Sigmoid colon (tissue), 4 donors: ENCODE measurements around a stretch of chr5.

GRCh38 chr5:149961898-149962266 is 1.3 kb downstream of the SLC26A2 start:
- PRO-cap = no peak
- RAMPAGE, long total RNA, 4 experiments = no peak in any of the 4 experiments

- PRO-cap = no peak
- RAMPAGE, long total RNA, 4 experiments = start-site peak on the plus strand in 1 of 4 experiments, at chr5:150027873-150028079 at its widest, 13 reads per replicate
Measured at GRCh38 chr5:150027615-150028227, 27.2 kb downstream of the HMGXB3 start.

- PRO-cap = no peak
- RAMPAGE, long total RNA, 4 experiments = no peak in any of the 4 experiments
Measured at GRCh38 chr5:150055047-150055996, 31.0 kb downstream of the CSF1R start.

- PRO-cap = unidirectional peak, plus-strand start at chr5:150148773
- RAMPAGE, long total RNA, 4 experiments = no peak in any of the 4 experiments
Measured at GRCh38 chr5:150148422-150149110, 7.1 kb downstream of the PDGFRB start.

DNA sequence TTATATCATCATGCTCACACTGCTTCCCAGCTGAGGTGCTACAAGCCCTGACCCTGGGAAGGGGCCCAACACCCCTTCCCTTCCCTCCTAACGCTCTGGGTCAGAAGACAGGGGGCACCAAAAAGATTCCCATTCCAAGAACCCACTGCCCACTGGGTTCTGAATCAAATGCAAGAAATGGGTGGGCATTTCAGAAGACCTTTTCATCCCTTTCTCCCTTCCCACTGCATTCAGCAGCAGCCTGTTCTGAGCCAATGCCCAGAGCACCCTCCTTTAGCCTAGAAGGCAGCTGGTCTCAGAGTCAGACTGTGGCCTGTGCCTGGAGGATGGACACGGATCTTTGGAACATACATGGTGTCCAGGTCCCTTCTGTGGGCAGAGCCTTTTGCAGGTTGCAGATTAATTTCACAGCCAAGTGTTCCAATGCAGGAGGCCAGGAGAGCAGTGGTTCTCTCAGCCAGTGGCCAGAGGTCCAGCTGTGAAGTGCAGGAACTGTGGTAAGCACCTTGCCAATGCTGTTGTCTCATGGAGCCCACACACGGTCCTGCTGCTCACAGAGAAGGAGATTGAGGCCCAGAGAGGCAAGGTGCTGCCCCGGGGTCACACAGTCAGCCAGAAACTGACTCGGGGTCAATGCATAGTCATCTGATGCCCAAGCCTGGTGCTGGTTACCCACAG is 3.1 kb downstream of the PDGFRB start:
- PRO-cap = no peak
- RAMPAGE, long total RNA, 4 experiments = no peak in any of the 4 experiments

DNA sequence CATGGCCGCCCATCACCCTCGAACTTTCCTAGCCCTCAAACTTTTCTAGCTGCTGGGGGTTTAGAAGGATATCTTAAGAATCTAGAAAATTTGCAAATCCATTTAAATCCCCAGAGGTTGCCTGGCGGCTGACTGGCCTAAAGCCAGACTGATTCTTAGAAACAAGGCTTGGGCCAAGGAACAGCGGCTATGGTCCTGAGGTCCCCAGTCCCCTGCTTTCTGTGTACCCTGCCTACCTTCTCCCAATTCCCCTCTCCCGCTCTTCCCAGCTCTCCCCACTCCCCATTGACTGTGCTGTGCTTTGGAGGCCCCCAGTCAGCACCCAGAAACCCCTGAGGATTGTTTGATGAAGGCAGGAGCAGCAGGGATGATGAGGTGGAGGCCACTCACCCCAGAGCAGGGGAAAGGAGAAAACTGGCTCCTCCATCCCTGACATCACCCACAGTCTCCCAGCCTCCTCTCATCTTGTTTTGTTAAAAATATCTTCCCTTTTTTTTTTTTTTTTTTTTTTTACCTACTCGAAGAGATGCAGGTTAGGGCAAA is 765 bp downstream of the PDGFRB start:
- PRO-cap = no peak
- RAMPAGE, long total RNA, 4 experiments = no peak in any of the 4 experiments

GRCh38 chr5:150180548-150181384 is 9.1 kb upstream of the SLC6A7 start:
- PRO-cap = no peak
- RAMPAGE, long total RNA, 4 experiments = no peak in any of the 4 experiments

DNA sequence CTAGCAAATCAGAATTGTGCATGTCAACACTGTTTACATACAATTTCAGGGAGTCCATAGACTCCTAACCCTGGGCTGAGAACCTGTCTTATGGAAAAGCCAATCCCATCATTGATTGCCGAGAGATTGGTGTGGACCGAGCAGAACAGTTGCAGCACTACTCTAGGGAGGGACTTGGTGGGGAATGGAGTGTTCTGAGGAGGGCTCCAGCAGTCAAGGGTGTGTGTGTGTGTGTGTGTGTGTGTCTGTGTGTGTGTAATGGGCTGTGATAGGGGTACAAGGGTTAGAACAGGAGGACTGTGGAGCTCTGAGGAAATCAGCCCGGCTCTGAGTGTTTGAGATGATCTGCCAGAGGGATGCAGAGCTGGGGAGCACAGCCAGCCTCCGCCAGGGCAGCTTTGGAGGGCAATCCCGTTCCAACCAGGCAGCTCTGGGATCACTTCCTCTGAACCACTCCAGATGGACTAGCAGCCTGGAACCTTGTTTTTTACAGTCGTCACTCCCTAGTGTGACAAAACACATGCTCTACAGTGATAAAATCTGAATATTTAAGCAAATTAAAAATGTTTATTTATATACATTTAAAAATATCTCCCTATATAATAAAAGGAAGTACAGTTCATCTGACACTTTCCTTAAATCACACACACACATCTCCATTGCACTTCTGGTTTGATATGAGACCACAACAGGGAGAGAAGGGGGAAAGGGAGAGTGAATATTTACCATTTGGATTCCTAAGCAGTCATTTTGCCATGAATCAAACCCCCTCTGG is 2.9 kb upstream of the SLC6A7 start:
- PRO-cap = no peak
- RAMPAGE, long total RNA, 4 experiments = no peak in any of the 4 experiments

GRCh38 chr5:150339979-150340592 is 17.4 kb upstream of the TCOF1 start:
- PRO-cap = no peak
- RAMPAGE, long total RNA, 4 experiments = no peak in any of the 4 experiments

DNA sequence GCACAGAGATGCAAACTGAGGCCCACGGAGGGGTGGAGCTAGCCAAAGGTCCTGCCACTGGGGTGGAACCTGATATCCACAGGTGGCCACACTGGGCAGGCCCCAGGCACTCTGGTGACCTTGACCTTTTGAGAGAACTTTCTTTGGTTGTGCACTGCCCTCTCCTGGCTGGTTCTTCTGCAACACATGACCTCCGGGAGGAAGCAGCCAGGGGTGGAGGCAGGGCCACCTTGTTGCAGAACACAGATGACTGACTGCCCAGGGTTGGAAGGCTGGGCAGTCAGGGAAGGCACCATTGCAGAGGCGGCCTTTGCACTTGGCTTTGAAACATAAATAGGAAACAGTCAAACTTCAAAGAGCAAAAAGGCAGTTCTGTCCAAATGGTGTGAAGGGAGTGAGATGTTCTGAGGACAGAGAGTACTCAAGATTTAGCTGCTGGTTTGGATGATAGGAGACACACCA is 6.9 kb upstream of the TCOF1 start:
- PRO-cap = no peak
- RAMPAGE, long total RNA, 4 experiments = no peak in any of the 4 experiments

DNA sequence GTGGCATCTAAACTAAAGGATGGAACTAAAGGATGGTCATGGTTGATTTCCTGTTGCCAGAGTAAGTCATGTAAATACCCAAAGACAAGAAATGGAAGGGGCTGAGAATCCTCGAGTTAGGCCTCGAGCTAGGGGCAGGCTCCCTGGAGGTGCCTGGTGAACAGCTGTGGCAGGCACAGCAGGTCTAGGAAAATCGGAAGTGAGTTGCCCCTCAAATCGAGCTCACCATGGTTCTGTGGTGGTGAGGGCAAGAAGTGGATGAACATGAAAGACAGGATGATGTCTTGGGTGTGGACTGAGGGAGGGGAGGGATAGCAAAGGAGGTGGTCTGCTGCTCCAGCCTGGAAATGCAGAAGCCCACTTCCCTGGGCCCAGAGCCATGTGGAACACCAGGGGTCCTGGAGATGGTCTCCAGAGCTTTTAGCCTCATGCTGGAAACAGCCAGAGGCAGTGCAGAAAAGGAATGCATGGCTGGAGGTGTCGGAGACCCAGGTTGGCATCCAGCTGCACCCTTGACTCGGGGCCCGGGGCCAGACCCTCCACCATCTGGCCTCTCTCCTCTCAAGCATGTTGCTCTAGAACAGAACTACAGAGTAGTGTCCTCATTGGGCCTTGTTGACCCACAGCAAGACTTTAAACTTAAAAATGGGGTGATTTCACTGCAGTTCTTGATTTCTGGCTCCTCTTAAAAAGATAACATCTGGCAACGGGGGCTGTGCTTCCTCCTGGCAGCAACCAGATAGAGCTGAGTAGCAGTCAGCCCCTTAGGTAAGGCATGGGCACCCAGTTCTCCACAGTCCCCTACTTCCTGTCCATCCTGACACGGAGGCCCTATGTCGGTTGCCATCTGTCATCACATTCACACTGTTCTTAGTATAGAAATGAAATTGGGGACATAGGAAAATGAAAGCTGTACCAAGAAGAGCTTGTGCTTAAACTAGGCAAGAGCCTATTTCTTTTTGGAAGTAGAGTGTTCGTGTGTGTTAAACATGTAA is 11.9 kb downstream of the CD74 start:
- PRO-cap = no peak
- RAMPAGE, long total RNA, 4 experiments = no peak in any of the 4 experiments

GRCh38 chr5:150414194-150414909 is 1.6 kb upstream of the CD74 start:
- PRO-cap = no peak
- RAMPAGE, long total RNA, 4 experiments = no peak in any of the 4 experiments

DNA sequence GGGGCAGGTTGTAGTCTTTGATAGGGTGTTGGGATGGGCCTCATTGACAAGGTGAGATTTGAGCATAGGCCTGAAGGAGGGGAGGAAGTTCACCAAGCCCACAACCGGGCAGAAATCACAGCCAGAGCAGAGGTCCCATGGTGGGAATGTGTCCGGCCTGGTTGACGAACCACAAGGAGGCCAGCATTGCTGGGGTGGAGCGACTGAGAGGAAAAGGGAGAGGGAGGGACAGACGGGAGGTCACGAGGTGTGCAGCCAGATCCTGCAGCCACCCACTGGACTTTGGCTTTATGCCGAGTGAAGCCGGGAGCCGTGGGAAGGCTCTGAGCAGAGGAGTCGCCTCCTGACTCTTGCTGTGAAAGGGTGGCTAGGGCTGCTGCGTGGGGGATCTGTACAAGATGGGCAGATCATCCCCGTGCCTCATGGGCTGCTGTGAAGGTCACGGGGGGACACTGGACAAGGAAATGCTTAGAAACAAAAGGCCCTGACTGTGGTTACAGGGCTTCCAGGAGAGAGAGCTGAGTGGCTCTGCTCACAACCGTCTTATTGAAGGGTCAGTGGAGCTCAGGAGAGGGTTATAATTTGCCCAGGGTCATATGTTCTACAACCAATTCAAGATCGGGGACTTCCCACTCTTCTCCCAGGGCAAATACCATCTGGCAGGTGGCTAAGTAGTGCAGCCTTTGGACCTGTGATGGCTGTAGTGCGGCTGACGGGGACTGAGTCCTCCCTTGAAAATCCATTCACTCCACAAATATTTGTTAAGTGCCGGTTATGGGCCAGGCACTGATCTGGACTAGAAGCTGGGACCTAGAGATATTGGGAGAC is 15.6 kb upstream of the CD74 start:
- PRO-cap = no peak
- RAMPAGE, long total RNA, 4 experiments = no peak in any of the 4 experiments

DNA sequence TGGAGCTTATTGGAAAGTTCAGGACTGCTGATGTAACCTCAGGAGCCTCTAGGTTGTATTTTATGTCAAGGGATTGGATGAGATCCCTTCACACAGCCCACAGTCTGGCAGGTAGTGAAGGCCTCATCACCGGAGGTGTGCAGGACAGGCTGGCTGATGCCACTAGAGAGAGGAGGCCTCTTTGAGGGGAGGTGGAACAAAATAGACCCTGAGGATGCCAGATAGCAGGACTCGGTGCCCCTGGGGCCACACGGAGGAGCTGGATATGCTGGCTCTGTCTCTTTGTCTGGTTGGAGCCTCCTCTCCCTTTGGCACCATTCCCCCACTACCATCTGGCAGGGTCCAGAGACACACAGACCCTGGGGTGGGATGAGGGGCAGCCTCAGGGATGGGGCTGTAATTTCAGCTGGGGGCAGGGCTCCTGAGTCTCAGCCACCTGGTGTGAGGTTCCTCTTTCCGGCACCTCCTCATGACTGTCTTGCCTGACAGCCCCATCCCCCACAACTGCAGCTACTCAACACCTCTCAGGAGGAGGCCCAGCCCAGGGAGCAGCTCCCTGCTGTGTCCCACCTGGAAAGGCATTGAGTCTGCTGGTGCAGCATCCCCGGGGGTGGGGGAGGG is 11.5 kb upstream of the RPS14 start:
- PRO-cap = no peak
- RAMPAGE, long total RNA, 4 experiments = no peak in any of the 4 experiments

DNA sequence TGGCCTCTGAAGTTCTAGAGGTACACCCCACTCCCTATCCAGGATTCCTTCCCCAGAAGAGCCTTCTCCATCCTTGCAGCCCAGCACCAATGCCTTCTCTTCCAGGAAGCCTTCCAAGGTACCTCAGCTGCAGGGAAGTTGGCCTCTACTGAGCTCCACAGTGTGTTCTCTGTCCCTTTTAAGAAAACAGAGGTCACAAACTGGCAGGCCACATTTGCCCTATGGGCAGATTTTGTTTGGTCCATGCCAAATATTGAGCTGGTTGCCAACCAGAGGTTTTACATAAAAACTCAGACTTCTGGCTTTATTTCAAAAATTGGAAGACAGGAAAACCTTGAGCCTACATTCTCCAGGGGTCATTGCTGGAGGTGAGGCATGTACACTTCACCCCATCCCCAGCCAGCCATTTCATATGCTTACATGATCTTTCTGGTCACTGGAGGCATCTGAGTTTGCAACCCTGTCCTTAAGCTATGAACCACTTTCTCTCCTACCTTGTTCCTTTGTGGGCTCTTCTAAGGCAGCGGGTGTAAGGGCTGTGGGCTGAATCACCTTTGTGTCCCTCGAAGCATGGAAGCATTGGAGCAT is 8.9 kb upstream of the NDST1 start:
- PRO-cap = no peak
- RAMPAGE, long total RNA, 4 experiments = no peak in any of the 4 experiments

DNA sequence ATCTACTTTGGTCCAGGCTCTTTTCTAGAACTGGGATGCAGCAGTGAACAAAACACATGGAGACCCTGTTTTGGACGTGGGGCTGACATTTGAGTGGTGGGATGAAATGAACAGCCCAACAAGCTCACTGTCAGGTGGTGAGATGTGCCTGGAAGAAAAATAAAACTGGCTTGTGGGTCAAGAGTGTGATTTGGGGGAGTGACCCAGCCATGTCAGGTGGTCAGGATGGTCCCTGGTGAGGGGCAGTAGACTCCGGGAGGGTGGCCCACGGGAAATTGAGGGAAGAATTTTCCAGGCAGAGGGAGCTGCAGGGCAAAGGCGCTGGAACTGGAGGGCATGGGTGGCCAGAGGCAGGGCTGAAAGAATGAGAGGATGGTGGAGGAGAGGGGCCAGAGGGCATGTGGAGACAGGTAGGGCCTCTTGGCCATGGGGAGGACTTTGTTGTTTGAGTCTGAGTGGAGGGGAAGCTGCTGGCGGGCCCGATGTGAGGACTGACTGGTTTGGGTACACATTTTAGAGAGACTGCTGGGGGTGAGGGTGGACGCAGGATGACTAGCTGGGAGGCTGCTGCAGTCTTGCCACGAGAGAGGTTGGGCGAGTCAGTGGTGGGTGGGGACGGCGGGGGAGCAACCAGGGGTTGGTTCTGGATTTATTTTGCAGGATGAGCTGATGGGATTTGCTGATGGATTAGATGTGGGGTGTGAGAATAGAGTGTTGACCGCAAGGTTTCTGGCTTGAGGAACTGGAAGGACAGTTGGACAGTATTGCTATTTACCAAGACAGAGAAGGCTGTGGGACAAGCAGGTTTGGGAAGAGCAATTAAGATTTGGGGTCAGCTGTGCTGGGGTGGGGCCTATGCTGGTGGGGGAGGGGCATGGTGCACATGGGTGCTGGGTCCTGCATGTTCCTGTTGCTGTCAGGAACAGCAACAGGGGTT is 6.0 kb upstream of the NDST1 start:
- PRO-cap = no peak
- RAMPAGE, long total RNA, 4 experiments = no peak in any of the 4 experiments

GRCh38 chr5:150504862-150505258 is 3.1 kb upstream of the NDST1 start:
- PRO-cap = unidirectional peak, plus-strand start at chr5:150505173
- RAMPAGE, long total RNA, 4 experiments = no peak in any of the 4 experiments

DNA sequence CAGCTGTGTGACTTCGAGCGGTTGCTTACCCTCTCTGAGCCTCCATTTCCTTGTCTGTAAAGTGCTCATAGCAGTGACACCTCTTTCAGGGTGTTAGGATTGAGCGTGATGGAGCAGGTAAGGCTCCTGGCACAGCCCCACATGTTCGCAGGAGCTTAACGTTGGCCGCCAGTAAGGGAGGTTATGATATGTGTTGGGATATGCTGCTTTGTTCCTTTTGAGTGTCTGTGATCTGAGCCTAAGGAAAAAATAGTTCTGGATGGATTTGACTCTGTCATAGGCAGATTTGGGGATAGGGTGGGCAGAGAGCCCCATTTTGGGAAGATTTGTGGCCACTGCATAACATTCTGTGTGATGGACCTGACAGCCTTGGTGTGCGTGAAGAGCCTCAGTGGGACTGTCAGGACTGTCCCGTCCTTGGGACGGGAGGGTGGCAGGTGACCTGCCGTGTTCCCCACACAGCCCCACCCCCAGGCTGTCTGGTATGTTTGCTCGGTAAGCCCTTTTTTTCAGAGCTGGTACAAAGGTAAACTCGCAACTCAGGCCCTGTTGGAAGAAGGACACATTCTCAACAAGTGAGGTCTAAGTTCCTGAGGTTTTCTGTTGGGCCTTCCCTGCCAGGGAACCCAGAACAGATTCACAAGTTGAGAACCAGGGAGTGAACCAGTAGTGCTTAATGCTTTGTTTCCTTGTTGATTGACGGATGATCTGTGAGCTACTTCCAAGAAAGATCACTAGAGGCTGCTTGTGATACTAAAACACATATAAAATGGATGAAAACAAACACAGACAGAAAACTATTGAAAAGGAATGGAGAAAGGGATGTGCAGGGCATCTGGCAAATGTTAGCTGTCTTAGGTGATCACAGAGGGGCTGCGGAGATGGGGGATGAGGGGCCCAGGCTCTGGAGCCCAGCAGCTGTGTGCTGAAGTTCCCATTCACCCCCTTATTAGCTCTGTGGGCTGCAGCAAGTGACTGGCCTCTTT is 2.5 kb downstream of the NDST1 start:
- PRO-cap = no peak
- RAMPAGE, long total RNA, 4 experiments = no peak in any of the 4 experiments

GRCh38 chr5:150533156-150533567 is 25.2 kb downstream of the NDST1 start:
- PRO-cap = no peak
- RAMPAGE, long total RNA, 4 experiments = no peak in any of the 4 experiments

GRCh38 chr5:150558513-150559486 is 50.9 kb downstream of the NDST1 start:
- PRO-cap = no peak
- RAMPAGE, long total RNA, 4 experiments = no peak in any of the 4 experiments